Choroid plexus epithelial cell (primary cell): ENCODE data around the gene RHOB.

GRCh38 chr2:19046943-19047516, 311.4 kb downstream of the OSR1 start:
- RRBS = no CpG with 5 or more reads among the region's 3 CpGs

GRCh38 chr2:19356015-19356360, 2.4 kb downstream of the OSR1 start:
- RRBS = 0% methylated on average over 1 of the region's 21 CpGs

- RRBS = no CpG with 5 or more reads among the region's 12 CpGs
Observed at GRCh38 chr2:19738584-19739119, 163.1 kb downstream of the TTC32 start.

DNA sequence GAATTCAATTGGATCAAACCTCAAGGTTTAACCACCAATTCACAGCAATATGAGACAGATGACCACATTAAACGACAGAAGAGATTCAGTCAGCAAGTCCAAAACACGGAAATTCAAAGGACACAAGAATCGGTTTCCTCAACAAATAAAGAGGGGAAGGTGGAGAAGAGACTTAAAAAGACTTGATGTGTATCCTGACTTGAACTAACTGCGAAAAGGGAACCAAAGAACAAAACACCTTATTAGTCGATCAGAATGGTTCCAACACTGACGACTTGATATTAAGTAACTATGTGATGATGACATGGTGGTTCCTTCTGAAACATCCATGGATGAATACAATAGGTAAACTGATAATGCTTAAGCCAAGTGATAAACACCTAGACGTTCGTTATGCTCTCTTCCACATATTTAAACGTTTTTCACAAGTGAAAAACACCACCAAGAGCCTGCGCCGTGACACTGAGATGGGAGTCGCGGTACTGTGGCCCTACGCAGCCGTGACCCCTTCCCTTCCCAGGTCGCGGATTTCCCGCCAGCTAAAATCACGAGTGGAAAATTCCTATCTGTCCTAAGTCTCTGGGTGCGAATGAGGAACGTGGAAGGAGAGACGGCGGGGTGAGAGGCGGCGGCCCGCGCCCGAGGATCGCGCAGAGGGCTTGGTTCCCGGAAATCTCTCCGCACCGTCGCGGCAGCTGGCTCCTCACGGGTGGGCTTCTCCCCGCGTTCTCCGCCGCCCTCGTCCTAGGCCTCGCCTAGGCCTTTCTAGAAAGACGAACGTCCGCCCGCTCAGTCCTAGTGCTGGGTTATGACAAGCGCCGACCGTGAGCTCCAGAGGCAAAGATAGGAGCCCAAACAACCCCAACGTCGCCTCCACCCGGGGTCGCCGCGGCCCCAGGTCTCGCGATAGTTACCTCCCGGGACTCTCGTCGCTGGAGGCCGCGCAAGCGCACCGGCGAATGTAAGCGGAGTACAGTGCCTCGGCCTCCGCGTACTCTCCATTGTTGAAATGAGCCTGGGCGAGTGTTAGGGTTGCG, 673 bp downstream of the TTC32 start:
- RRBS = 2% methylated on average over 7 of the region's 71 CpGs

DNA sequence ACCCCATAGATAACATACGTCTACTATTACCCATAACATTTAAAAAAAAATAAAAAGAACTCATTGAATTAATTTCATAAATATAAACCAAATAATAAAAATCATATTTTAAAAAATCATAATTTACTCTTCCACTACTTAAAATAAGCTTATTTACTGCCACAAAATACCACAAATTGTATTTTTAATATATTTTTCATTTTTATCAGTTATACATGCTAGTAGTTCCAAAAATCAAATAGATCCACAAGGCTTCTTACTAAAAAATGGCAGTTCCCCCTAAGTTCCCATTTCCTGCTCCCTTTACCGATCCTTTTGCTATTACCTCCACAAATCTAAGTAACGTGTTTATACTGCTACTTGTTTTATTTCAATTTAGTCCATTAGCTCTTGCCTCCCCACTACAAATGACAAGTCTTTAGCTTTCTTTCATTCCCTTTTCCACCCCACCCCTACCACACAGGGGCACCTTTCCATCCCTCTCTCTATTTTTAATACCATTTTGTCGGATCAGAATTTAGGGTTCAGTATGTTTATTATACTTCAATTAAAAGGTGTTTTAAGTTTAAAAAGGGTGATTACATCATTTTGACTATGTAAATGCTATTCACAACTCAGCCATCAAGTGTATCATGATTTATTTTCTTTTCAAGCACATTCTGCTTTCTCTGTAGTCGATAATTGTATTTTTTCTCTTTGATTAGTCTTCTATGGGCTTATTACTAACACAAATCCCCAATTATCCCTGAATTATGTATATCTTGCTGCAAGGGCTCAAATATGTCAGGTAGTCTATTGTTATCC, 27.0 kb downstream of the WDR35 start:
- RRBS = no CpG with 5 or more reads among the region's 5 CpGs

GRCh38 chr2:20034140-20034744, 17.2 kb downstream of the LAPTM4A start:
- RRBS = no CpG with 5 or more reads among the region's 4 CpGs

DNA sequence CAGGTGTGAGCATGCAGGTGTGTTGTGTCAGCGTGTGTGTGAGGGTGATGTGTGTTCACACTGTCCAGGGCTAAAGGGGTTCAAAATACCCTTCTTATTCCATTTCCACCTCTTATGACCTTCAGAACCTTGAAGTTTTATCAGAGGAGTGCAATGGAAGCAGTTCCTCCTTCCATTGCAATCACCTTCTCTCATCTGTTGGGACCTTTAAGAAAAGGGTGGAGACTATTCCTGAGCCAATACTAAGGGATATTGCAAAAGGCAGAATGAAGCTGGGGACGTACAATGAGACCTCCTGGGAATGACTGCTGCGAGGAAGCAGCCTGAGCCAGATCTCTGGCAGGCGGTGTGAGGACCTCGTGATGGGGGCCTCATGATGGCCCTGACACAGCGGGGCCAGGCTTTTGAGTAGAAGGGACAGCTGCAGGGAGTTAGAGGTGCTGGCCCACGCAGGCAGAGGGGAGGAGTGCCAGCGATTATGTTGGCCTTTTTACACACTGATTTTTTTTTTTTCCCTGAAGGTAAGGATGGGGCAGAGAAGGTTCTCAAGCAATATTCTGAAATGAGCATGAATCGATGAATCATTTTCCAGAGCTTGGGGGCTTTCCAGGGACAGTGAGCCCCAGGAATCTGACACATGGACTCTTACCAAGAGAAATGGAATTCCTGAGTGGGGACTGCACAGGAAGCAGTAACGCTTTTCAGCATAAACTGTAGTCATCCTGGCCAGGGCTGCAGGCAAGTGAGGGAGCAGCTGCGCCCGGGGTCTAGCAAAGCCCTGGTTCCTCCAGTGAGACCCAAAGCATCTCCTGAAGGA, 40.0 kb upstream of the LAPTM4A start:
- RRBS = no CpG with 5 or more reads among the region's 12 CpGs

GRCh38 chr2:20106743-20107136, 55.3 kb upstream of the LAPTM4A start:
- RRBS = 45% methylated on average over 6 of the region's 34 CpGs

- RRBS = no CpG with 5 or more reads among the region's 15 CpGs
Observed at GRCh38 chr2:20136155-20136642, 84.8 kb upstream of the LAPTM4A start.

GRCh38 chr2:20148614-20149424, 76.1 kb downstream of the SDC1 start:
- RRBS = no CpG with 5 or more reads among the region's 10 CpGs

- RRBS = no CpG with 5 or more reads among the region's 9 CpGs
Observed at GRCh38 chr2:20197893-20198489, 26.9 kb downstream of the SDC1 start.

GRCh38 chr2:20212150-20213510, 12.3 kb downstream of the SDC1 start:
- RRBS = 7% methylated on average over 2 of the region's 31 CpGs

- RRBS = no CpG with 5 or more reads among the region's 22 CpGs
Observed at GRCh38 chr2:20218688-20219810, 5.9 kb downstream of the SDC1 start.

DNA sequence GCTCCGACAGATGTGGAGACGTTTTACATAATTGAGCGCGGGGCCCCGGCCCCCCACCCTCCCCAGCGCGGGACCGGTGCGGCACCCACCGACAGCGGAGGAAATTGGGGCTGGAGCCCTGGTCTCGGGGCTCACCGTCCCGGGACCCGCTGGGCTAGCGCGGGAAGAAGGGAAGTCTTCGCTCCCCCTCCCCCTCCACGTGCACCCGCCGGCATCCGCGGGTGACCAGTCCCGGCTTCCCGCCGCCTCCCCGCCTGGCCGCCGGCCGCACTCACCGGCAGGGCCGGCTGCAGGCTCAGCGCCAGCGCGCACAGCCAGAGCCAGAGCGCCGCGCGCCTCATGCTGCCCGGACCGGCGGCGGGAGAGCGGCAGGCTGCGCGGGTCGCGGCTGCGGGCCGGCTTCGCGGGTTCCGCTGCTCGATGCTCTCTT, 388 bp downstream of the SDC1 start:
- RRBS = 1% methylated on average over 42 of the region's 54 CpGs

GRCh38 chr2:20236522-20237074, 11.7 kb upstream of the SDC1 start:
- RRBS = no CpG with 5 or more reads among the region's 8 CpGs

DNA sequence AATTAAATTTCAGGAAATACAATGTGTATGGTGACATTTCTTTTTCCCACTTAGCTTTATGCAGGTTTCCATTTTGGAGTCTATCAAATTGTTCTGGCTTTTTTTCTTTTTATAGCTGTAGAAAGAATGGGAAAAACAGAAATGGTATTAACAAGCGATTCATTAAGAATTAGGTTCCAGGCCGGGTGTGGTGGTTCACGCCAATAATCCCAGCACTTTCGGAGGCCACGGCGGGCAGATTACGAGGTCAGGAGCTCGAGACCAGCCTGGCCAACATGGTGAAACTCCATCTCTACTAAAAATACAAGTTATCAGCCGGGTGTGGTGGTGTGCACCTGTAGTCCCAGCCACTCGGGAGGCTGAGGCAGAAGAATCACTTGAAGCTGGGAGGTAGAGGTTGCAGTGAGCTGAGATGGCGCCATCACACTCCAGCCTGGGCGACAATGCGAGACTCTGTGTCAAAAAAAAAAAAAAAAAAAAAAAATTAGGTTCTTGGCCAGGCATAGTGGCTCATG, 22.8 kb upstream of the SDC1 start:
- RRBS = no CpG with 5 or more reads among the region's 13 CpGs

GRCh38 chr2:20312117-20312459, 38.6 kb downstream of the PUM2 start:
- RRBS = no CpG with 5 or more reads among the region's 4 CpGs

GRCh38 chr2:20429892-20430682, 16.8 kb upstream of the RHOB start:
- RRBS = no CpG with 5 or more reads among the region's 10 CpGs

GRCh38 chr2:20446996-20447242, at the start of gene RHOB:
Gene RHOB (plus strand): TSS chr2:20447074.
- RRBS = under 1% methylated on average over 18 of the region's 22 CpGs

DNA sequence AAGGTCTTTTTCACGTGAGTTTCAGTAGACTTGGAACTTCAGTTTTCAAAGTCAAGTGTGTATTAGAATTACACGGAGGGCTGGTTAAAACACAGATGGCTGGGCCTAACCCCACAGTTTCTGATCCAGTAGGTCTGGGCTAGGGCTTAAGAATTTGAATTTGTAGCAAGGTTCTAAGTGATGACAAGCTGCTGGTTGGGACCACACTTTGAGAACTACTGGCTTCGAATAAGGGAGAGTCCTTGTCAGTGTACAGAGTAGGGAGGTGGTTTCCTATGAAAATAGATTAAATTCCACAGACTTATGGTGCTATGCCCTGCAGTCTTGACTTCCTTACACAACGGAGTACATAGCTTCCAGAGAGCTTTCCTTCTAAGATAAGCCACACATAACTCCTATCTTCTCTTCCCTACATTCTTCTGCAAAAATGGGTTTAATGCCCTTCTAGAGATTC, 4.5 kb downstream of the RHOB start:
- RRBS = no CpG with 5 or more reads among the region's 4 CpGs